T47D (cell line): ENCODE measurements around a stretch of chr3.

GRCh38 chr3:192898765-192899328, 18.8 kb downstream of the MB21D2 start:
- RRBS: no CpG with 5 or more reads among the region's 8 CpGs

- RRBS: 2% methylated on average over 5 of the region's 20 CpGs
These were observed 305 bp downstream of the MB21D2 start for GRCh38 chr3:192917358-192917744.

- RRBS: no CpG with 5 or more reads among the region's 7 CpGs
These were observed 244.4 kb downstream of the OPA1 start for GRCh38 chr3:193837283-193837835.

- RRBS: no CpG with 5 or more reads among the region's 13 CpGs
These were observed 259.1 kb downstream of the OPA1 start for GRCh38 chr3:193851971-193852706.

- RRBS: 6% methylated on average over 3 of the region's 21 CpGs
These were observed 265.5 kb upstream of the HES1 start for GRCh38 chr3:193870256-193871131.

- RRBS: 84% methylated on average over 7 of the region's 9 CpGs
These were observed 66.0 kb upstream of the HES1 start for GRCh38 chr3:194069902-194070339.

- RRBS: no CpG with 5 or more reads among the region's 7 CpGs
These were observed 60.1 kb upstream of the HES1 start for GRCh38 chr3:194075755-194076384.

- RRBS: no CpG with 5 or more reads among the region's 2 CpGs
These were observed 34.4 kb upstream of the HES1 start for GRCh38 chr3:194101514-194101911.

DNA sequence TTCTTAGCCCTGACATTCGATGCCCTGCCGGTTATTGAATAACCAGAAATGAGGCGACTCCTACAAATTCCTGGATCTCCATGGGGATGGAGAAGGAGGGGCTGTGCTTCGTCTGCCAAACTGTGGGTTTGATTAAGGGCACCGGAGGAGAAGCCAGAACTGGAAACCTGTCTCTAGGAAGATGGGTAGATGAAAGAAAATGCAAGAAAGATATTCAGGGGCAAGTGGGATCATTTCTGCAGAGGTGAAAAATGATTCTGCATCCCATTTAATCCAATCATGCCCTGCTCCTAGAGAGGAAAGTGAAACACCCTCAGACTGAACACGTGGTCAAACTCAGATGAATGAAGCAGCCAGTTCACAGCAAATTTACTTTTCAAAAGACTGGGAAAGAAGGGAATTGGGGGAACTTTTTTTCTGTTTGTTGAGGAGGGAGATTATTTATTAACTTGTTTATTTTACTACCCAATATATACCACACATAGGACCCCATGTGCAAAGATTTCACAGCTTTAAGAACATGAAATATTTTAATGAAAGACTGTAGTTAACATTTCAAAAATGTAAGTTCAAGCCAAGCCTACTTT, 23.1 kb upstream of the HES1 start:
- RRBS: 13% methylated on average over 4 of the region's 6 CpGs

GRCh38 chr3:194150132-194150704, 14.3 kb downstream of the HES1 start:
- RRBS: no CpG with 5 or more reads among the region's 9 CpGs

DNA sequence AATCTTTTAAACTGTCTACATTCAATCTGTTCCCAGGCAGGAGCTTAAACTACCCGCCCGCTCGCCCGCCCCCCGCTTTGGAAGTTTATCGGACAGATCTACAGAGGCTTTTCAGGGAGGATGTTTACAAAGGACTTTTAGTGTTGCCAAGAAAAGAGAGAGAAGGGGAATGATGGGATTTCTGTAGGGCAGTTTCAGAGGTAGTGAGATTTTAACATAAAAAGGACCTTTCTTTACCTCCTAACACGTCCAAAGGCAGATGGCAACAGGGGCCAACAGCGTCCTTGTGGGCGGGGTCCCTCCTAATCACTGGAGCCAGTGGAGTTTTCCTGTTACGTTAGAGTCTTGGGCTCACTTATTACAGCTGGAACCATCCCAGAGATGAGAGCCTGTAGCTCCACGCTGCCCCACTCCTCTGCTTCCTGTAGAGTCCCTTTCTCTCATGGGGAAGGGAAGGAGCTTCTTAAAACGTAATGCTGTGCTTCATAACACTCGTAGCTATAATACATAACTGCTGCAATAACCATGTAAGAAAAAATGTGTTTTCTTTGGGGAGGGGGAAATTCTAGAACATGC, 30.9 kb downstream of the HES1 start:
- RRBS: no CpG with 5 or more reads among the region's 13 CpGs

GRCh38 chr3:194252923-194253358, 98.2 kb downstream of the CPN2 start:
- RRBS: no CpG with 5 or more reads among the region's 1 CpG

GRCh38 chr3:194267822-194268316, 83.3 kb downstream of the CPN2 start:
- RRBS: no CpG with 5 or more reads among the region's 20 CpGs

GRCh38 chr3:194300109-194300794, 50.9 kb downstream of the CPN2 start:
- RRBS: no CpG with 5 or more reads among the region's 19 CpGs

GRCh38 chr3:194327949-194328609, 23.0 kb downstream of the CPN2 start:
- RRBS: 96% methylated on average over 10 of the region's 25 CpGs

GRCh38 chr3:194481175-194482336, 5.2 kb downstream of the ATP13A3 start:
- RRBS: no CpG with 5 or more reads among the region's 5 CpGs

GRCh38 chr3:194487086-194487320, 201 bp upstream of the ATP13A3 start:
- RRBS: no CpG with 5 or more reads among the region's 13 CpGs

GRCh38 chr3:194512712-194513305, 26.0 kb upstream of the ATP13A3 start:
- RRBS: no CpG with 5 or more reads among the region's 4 CpGs

DNA sequence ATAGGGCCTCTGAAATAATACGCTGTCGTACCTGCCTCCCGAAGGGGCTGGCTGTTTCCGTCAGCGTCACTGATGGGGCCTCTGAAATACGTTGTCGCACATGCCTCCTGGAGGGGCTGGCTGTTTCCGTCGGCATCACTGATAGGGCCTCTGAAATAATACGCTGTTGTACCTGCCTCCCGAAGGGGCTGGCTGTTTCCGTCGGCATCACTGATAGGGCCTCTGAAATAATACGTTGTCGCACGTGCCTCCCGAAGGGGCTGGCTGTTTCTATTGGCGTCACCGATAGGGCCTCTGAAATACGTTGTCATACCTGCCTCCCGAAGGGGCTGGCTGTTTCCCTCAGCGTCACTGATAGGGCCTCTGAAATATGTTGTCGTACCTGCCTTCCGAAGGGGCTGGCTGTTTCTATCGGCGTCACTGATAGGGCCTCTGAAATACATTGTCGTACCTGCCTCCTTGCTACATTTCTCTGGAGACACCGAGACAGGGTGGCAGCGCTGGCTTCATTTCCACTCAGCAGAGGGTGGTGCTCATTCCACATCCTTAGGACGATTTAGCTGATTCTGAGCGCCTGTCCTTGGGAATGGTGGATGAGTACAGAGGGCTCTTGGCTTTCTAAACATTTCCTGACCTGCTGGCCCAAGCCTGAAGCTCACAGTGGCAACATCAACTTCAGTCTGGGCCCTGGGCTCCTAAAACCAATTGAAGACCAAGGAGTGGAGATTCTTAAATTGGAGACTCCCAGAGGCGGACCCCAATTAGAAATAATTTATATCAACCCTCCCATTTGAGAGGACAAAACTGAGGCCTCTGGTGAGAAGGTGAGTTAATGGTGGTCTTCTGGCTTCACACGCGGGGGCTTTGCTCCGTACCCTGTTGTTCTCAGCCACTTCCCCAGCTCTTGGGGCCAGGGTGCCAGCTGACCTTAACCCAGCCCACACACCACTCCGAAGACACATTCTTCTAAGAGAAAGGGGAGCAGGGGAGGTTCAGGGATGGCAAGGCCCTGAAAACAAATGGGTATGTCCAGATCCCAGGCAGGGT, 2.1 kb downstream of the TMEM44 start:
- RRBS: no CpG with 5 or more reads among the region's 36 CpGs

DNA sequence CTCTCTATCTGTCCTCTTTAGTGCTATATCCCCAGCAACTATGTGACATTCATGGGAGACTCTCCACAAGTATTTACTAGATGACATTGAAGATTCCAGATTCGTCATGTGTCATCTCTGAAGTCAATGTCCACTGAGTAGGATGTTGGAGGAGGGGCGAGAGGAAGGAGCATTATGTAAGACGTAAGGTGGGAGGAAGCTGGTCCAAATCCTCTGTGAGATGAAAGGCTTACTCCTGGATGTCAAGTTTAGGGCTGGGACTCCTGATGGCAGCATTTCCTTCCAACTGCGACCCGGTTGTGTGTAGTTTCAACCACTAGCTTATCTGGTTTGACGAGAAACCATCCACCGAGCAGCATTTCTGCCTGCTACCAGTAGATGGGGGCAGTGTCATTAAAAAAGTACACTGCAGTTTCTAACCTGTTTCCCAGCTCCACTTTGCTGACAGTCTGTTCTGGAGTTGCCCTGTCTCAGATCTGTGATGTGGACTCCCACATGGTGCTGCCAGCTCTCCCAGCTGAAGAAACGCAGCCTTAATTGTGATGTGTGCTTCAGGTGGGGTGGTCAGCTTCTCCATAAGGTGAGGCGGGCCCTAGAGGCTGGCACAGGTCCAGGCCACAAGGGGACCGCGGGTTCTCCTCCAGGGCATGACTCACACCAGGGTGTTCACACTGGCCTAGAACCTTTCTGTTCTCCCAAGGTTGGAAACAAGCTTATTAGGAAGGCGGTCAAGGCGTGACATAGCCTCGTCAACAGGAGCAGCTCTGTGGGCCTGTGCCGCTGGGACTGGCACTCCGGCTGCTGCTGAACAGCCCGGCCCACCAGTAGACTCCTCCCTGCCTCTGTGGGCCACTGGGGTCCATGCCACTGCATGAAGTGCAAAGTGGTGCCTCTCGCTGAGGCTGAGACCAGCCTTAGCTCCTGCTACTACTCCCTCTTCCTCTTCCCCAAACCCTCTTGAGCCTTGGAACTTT, 3.0 kb upstream of the FAM43A start:
- RRBS: no CpG with 5 or more reads among the region's 18 CpGs